Metastatic Pancreatic Carcinoma in the Ovary (tissue), 1 donor: ENCODE measurements around a stretch of chr1.

DNA sequence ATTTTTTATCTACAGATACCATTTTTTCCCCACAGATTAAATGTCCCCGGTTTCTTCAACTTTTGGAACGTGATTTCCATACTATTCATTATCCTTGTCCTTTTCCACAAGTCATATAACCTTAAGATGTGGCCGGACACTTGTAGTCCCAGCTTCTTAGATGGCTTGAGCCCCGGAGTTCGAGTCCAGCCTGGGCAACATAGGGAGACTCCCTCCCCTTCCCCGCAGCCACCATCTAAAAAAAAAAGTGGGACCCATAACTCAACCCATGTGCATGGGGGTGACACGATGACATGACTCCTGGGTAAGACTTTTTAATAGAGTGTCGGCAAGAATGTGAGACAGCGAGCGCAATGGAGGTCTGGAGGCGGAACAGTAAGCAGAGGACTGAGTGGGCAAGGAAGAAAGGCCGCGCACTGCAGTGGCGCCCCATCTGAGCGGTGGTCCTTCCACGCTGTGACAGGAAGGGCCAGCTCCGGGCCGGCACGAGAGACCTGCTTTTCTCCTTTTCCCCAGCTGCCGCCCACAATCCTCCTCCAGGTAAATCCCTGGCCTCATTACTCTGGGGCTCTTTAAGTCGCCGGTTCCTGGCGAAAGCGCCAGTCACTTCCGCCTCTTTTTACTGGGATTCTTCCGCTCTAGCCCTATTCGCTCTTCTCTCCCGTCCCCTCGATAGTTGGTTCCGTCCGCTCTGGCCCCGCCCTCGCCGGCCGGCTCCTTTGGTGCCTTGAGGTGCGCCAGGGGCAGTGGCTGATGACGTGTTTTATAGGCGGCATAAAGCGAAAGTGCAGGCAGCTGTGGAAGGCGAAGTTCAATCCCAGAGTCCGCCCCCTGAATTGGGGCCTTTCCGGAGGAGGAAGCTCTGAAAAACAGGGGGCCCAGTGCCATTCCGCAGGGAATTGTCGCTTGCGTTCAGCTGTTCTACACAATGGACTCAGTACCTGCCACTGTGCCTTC lies 25.9 kb downstream of the MIA3 start:
- PRO-cap = bidirectional peak, plus-strand start at position 782 of the sequence, minus-strand start at position 547 of the sequence

GRCh38 chr1:222928160-222928644 lies 113.4 kb downstream of the DISP1 start:
- PRO-cap = no peak

DNA sequence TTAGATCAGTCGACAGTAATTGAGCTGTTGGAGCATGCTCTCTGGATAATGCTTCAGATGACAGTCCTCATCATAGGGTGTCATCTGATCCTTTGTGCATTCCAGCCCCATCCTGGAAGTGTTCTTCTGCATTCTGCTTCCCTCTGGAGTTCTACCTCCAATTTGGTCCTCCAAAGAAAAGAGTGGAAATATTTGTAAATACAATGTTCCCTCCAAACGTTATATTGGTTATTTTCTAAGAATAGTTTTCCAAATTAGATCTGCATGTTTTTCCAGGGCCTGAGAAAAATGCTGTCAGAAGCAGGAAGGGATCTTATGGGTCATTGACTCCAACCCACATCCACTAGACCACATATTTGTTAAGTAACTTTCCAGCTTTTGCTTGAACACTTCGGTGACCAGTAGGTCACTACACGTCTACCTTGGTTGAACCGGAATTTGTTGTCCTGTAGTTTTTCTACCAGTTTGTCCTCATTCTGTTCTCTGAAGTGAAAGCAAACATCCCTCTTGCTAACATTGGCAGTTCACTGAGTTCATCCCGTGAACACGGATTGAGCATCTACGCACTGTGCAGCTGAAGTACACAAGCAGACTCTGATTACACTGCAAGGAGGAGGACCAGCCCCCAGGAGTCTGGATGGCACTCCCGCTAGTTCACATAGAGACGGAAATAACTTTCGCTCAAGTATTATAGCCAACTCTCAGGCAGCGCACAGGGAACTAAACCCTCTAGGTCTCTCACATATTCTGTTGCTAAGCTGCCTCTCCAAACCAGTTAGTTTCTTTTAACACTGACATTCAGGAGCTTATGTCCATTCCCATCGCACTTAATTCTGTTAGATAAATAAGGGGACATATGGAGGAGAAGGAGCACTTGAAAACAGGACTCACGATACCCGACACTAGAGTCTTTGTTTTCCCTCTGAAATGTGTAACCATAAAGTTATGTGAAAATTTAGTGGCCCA lies 135.8 kb downstream of the TLR5 start:
- PRO-cap = no peak

DNA sequence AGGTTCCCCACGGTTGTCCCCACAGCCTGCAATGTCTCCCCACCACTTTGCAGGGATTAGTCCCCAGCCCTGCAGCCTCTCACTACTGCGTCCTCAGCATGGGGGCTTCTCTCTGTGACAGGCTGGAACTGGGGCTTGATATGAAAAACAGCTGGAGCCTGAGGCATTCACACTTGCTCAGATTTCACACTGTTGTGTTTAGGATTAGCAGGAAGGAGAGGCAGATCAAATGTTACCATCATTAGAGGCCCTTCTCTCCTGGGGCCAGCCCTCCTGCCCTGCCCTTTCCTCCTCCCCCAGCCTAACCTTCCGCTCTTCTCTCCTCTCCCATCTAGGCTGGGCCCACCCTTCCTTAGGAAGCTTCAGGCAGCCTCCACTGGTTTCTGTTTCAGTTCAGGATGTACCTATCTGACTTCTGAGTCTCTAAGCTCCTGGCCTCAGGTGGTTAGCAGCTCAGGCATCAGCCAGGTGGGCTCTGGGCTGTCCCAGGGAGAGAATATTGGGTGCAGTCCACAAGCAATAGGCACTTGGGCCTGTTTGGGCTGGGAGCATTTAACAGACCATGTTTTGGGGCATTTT lies 119.9 kb downstream of the TLR5 start:
- PRO-cap = no peak

GRCh38 chr1:223137410-223138060 lies 5.5 kb downstream of the TLR5 start:
- PRO-cap = no peak

GRCh38 chr1:223176785-223177175 lies 33.7 kb upstream of the TLR5 start:
- PRO-cap = no peak

GRCh38 chr1:223177736-223178357 lies 34.8 kb upstream of the TLR5 start:
- PRO-cap = unidirectional peak, minus-strand start at chr1:223177919

DNA sequence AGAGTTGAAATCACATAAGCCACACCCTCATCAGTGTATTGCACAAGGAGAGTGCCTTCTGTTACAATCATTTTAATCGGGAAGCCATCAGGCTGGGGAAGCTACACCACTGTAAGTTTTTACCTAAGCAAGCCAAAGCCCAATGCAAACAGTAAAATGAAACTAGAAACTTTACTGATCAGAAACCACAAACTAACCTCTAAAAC lies 26.2 kb downstream of the CAPN8 start:
- PRO-cap = no peak

GRCh38 chr1:223641368-223642035 lies 24.0 kb downstream of the CAPN8 start:
- PRO-cap = no peak

DNA sequence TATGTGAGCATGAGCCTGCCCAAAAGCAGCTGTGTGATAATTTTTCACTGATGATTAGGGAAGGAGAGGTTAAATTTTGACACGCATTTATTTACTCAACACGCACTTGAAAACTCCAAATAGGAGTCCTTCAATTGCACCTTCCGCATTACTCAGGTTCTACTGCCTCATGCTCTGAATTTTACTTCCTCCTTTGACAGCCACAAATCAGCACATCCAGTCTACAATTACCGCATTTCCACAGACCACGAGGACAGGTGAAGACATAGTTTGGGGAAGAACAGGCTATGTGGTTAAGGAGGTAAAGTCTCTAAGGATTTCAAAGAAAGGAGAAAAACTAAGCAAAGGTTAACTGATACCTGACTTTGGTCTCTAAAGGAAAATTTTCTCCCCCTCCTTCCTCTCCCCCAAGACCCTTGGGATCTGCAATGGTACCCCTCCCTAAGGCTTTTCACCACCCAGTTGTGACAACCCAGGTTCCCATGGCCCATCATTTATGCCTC lies 2.5 kb downstream of the CAPN8 start:
- PRO-cap = no peak

DNA sequence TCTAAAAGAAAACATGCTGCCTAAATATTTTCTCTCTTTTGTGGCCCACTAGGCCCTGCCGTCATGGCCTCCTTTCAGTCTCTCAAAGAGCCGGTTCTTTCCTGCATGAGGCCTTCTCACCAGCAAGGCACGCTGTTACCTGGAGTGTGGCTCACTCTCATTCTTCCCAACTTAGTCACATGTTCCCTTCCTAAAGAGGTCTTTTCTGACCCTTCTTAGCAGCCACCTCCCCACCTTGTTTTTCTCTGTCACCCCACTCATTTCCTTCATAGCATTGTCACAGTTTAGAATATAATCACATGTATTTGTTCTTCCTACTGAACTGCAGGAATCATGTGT lies 1.5 kb downstream of the CAPN2 start:
- PRO-cap = no peak

DNA sequence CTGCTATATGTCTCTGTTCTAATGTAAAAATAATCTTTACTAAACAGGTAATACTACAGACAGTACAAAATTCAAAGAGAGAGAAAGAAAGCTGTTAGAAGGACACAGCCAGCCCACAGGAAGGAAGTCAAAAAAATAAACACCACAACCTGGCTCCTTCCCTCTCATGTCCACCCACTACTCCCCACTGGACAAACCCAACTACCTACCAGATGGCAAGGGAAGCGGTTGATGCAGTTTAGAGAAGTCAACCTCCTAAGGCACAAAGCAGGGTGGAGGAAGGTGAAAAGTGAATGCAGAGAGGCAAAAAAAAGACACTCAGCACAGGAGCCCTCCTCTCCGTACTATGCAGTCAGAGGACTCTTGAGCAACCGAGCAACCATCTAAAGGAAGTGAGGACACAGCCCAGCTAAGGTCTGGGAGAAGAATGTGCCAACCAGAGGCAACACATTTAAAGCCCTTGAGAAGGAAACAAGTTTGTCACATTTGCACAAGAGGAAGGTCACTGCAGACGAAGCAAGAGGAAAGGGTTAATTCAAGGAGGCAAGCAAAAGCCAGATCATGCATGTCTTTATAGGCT lies 20.0 kb downstream of the TP53BP2 start:
- PRO-cap = no peak

DNA sequence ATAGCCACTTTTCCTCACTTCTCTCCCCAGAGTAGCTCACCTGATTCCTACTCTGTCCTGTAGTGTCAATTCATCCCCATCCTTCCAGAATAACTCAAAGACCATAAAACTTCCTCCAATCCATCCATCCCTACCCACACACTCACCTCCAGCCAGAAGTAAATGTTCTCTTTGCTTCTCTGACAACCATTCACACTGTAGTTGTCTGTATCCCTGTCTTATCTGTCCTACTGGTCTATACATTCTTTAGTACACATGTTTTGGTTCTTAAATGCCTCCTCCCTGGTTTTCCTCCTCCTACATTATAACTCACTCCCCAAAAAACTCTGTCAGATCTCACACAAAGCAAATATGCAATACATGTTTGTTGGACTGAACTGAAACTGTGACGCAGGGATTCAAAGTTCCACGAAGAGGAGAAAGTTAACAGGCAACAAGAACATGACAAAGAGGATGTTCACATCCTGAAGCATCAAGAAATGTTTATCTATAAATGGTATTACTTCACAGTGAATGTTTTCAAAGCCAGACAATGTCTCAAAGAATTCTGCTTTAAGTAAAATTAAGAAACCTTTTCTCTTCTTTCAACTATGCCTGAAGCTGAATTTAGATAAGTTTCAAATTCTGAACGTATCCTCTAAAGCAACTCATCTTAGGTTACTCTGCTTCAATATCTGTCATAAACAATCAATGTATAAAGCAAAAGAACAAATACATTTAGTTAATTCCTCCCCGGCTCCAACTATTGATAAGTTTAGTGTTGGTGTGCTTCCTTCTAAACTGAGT lies 10.9 kb downstream of the TP53BP2 start:
- PRO-cap = no peak

- PRO-cap = bidirectional peak, plus-strand start at chr1:223992753, minus-strand start at chr1:223992569
Observed at GRCh38 chr1:223992352-223993505, 121.2 kb upstream of the FBXO28 start.

DNA sequence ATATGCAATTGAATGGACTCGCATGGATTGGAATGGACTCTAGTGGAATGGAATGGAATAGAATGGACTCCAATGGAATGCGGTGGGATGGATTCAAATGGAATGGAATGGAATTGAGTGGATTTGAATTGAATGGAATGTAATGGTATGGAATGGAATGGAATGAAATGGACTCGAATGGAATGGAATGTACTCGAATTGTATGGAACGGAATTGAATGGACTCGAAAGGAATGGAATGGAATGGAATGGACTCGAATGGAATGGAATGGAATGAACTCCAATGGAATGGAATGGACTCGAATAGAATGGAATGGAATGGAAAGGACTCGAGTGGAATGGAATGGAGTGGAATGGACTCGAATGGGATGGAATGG lies 99.5 kb upstream of the FBXO28 start:
- PRO-cap = no peak

DNA sequence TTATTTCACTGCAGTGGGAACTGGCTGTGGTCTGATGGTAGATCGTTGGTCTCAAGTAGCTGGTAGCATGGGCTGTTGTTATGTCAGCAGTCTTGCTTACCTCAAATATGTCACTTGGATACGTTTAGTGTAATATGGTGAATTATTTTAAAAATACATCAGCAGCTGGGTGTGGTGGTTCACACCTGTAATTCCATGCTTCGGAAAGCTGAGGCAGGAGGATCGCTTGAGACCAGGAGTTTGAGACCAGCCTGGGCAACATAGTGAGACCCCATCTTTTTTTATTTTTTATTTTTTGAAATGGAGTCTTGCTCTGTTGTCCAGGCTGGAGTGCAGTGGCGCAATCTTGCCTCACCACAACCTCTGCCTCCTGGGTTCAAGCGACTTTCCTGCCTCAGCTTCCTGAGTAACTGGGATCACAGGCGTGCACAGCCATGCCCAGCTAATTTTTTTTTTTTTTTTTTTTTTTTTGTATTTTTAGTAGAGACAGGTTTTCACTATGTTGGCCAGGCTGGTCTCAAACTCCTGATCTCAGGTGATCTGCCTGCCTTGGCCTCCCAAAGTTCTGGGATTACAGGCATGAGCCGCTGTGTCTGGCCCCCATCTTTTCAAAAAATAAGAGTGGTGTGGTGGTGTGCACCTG lies 10.6 kb downstream of the DEGS1 start:
- PRO-cap = no peak

- PRO-cap = unidirectional peak, plus-strand start at chr1:224245453
Observed at GRCh38 chr1:224245119-224245720, 62.2 kb downstream of the DEGS1 start.

- PRO-cap = no peak
Observed at GRCh38 chr1:224357767-224358460, 1.2 kb downstream of the CNIH4 start.

- PRO-cap = no peak
Observed at GRCh38 chr1:224385472-224386276, 29.0 kb downstream of the CNIH4 start.

DNA sequence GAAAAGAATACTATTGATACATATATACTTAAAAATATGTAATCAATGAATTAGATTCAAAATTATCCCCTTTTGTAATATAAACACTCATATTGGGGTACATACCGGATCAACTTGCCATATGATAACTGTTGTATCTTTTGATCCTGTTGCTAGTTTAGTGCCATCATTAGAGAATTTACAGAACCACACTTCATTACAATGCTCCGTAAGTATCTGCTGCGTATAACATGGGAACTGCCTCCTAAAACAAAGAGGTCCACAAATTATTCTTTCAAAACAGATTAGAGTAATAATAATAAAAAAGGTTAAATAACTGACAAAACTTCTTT lies 23.3 kb downstream of the WDR26 start:
- PRO-cap = no peak